HT-29 (cell line): ENCODE measurements around the gene MYDGF.

GRCh38 chr19:4669471-4670675 is at the start of gene MYDGF:
TSS of gene MYDGF (minus strand) at chr19:4670342.
- RAMPAGE, long total RNA, result no peak

GRCh38 chr19:4707188-4707725 is 16.4 kb downstream of the DPP9 start:
- RAMPAGE, long total RNA, result no peak

GRCh38 chr19:4829078-4829685 is 2.3 kb downstream of the TICAM1 start:
- RAMPAGE, long total RNA, result no peak

GRCh38 chr19:4991396-4992105 is 22.6 kb downstream of the KDM4B start:
- RAMPAGE, long total RNA, result no peak

- RAMPAGE, long total RNA, result no peak
Observed at GRCh38 chr19:5048538-5049177, 79.7 kb downstream of the KDM4B start.

- RAMPAGE, long total RNA, result no peak
Observed at GRCh38 chr19:5104664-5105592, 136.0 kb downstream of the KDM4B start.

- RAMPAGE, long total RNA, result no peak
Observed at GRCh38 chr19:5111396-5111975, 142.6 kb downstream of the KDM4B start.

DNA sequence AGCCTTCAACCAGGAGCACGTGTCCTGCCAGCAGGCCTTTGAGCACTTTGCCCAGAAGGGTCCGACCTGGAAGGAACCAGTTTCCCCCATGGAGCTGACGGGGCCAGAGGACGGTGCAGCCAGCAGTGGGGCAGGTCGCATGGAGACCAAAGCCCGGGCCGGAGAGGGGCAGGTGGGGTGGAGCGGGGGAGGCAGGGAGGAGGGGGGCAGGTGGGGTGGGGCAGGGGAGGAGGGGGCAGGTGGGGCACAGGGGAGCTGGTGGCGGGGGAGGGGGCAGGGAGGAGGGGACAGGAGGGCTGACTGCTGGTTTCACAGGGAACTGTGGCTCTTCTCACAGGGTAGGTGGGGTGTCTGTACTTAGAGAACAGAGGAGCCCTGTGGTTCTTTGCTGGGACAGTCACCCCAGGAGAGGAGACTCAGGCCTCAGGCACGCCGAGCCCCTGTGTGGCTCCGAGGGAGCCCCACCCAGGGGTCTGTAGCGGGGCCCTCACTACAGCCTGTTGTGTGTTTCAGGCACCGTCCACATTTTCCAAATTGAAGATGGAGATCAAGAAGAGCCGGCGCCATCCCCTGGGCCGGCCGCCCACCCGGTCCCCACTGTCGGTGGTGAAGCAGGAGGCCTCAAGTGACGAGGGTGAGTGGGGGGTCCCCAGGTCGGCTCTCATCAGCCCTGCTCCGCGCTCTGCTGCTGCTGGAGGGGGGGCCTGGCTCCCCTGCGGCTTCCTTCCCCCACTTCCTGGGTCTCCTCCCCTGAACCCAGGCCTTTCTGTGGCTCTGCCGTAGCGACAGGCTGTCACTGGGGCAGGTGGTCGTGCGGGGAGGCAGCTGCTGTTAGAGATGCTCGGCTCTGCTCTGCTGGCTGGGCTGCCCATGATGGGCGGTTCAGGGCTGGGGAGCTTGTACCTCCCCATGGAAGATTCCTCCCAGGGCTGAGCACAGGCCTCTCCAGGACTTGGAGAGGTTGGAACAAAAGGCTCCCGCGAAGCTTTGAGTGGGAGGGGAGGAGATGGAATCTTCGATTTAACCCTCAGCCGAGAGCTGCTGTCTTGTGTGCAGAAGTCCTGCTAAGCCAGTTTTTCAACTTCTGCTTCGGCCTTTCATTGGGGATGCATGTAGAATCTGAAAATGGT is 162.8 kb downstream of the KDM4B start:
- RAMPAGE, long total RNA, result no peak

DNA sequence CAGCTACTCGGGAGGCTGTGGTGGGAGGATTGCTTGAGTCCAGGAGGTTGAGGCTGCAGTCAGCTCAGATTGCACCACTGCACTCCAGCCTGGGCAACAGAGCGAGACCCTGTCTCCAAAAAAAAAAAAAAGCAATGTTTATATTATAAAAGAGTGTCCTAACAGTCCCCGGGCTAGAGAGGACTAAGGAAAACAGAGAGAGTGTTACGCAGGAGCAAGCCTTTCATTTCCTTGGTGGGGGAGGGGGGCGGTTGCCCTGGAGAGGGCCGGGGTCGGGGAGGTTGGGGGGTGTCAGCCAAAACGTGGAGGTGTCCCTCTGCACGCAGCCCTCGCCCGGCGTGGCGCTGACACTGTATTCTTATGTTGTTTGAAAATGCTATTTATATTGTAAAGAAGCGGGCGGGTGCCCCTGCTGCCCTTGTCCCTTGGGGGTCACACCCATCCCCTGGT is 184.0 kb downstream of the KDM4B start:
- RAMPAGE, long total RNA, result no peak

GRCh38 chr19:5188023-5188249 is 152.7 kb downstream of the PTPRS start:
- RAMPAGE, long total RNA, result no peak

DNA sequence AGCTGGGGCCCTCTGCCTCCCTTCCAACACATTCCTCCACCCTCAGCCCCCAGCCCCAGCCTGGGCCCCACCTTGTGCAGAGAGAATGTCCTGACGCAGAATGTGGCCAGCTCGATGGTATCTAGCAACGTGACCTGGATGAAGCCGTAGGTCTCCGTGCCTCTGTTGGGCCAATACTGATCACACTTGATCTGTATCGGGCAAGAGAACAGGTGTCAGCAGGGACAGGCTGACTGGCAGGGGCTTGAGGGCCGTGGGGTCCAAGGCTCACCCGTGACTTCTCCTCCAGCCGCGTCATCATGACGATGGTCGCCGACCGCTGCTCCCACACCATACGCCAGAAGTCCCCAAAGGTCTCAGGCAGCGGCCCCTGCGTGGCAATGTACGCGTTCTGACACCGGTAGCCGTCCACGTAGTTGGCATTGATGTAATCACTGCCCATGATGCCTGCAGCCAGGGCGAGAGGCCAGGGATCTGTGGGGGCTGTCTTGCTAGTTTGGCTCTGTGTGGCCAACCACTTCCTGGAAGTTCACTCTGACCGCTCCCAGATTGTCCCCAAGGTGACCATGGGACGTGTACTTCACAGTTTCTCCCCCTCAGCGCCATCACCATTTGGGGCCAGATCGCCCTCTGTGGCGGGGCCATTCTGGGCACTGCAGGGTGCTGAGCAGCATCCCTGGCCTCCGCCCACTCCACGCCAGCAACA is 126.2 kb downstream of the PTPRS start:
- RAMPAGE, long total RNA, result no peak

- RAMPAGE, long total RNA, result no peak
Observed at GRCh38 chr19:5322031-5322657, 18.5 kb downstream of the PTPRS start.

GRCh38 chr19:5339322-5339940 is 1.2 kb downstream of the PTPRS start:
- RAMPAGE, long total RNA, result no peak

DNA sequence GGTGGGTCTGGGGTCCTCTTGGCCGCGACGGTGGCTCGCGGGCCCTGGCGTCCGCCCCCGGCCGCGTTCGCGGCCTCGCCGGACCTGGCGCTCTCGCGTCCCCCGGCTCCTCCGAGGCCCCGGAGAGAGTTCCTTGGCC is 411 bp downstream of the SAFB start:
- RAMPAGE, long total RNA, result no peak

- RAMPAGE, long total RNA, result no peak
Observed at GRCh38 chr19:5703623-5704680, 13.9 kb downstream of the RPL36 start.

DNA sequence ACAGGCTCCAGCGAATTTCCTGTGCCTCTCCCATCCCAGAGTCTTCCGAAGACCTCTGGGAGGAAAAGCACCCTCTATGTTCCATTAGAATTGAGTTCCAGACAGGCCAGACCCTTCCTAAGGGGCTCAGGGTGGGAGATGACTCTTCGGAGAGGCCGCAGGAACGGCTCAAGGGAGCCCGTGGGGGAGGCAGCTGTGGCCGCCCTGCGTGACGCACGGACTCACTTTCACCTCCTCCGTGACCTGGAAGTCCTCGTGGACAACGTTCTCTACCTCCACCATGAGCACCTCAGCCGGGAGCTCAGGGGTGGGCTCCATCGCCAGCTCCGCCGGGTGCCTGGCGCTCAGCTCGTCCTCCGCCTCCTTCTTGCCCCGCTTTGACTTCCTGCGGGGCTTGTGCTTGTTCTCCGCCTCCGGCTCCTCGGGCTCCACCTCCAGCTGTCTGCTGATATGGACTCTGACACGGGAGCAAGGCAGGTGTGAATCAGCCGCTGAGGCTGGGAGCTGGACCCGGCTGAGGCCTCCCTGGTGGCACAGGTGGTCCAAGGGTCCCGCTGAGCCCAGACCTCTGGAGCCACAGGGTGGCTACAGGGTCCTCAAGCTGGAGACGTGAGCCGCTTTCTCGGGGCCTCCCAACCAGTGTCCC is 8.3 kb downstream of the LONP1 start:
- RAMPAGE, long total RNA, result no peak

DNA sequence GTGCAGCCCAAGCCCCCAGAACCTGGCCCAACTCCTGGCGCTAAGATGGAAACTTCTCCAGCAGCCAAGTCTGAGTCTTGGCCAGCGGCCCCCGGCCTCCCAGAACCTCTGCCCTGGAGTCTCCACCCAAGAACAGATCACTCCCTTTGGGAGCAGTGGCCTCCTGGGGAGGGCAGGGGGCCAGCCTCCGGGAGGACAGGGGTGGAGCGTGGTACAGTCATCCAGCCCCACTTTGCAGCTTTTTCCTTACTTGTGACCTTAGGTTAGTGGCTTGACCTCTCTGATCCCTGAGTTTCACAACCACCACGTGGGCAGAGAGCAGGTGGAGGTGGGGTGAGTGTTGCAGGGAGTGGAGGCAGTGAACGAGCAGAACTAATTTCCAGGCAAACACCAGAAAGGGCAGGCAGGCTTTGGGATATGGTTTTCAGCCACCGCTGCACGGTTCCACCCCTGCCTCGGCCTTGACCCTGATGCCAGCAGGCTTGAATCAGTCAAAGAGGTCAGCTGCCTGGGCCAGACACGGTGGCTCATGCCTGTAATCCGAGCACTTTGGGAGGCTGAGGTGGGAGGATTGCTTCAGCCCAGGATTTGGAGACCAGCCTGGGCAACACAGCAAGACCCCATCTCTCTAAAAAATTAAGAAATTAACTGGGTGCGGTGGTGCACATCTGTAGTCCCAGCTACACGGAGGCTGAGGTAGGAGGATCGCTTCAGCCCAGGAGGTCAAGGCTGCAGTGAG is 4.2 kb upstream of the NRTN start:
- RAMPAGE, long total RNA, result no peak

DNA sequence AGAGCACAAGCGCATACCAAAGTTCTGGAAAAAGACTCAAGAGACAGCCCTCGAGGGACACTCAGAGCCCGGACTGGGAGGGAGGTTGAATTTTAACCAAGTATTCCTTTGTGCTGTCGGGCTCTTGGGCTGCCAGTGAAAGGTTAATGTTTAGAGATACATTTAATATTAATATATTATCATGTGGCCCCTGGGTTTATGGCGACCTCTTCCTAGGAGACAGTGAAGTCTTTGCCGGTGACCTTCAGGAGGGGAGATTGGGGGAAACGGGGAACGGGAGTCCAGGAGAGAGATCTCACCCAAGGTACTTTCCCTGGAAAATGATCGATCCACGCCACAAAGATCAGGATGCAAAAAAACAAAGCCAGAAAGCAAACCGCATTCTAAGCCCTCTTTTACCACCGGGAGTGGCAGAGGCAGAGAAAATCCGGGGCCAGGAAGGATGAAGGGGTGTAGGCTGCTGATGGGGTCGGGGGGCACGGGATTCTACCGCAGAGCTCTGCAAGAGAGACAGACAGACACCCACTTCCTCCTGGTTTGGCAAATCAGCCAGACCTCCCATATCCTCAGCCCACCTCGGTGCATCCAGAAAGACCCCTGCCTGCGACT is 1.5 kb downstream of the FUT6 start:
- RAMPAGE, long total RNA, result no peak

DNA sequence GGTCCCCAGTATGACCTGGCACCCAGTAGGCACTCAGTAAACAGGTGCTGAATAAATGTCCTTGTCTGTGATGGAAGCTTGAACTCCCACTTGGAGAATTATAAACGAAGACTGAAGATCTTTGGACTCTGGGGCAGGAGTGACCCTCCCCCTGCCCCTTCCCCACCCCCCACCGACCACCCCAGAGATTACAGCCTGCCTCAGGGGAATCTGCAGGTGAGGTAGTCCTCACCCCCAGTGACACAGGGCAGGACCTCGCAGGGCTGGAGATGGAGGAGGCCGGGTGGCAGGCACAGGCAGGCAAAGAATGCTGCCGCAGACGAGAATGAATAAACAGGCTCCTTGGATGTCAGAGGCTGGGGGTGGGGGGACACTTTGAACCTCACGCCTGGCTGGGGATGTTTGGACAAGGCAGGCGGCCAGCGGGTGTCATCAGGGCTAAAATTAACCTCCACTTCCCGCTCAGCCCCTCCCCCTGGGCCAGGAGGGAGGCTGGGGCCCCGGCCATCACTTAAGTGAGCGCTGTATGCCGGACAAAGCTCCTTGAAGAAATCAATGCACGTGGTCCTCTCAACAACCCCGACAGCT is 10.1 kb upstream of the FUT5 start:
- RAMPAGE, long total RNA, result no peak

- RAMPAGE, long total RNA, result no peak
Observed at GRCh38 chr19:5951044-5951734, 26.8 kb downstream of the RANBP3 start.